Testis (tissue), 5 donors: ENCODE measurements around a stretch of chr6.

DNA sequence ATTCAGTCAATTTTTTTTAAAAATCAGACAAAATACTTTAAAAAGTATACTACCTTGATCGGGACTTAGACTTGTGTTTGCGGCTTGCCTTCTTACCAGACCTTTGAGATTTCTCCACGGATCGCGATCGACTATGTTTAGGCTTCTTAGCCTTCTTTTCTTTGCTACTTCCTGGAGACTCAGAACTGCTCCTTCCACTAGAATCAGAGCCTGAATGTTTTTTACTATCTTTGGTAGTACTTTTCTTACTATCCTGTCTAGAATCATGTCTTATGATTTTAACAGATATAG lies 6.4 kb upstream of the COQ3 start:
- PRO-cap, 3 experiments: no peak in any of the 3 experiments
- RAMPAGE, long total RNA, 2 experiments: no peak in any of the 2 experiments
- RRBS: no CpG with 5 or more reads among the region's 6 CpGs

GRCh38 chr6:99521158-99522249 lies 655 bp downstream of the TSTD3 start:
- PRO-cap, 3 experiments: peak in 3 of 3 experiments; most common plus-strand start chr6:99521431 (in 1); most common minus-strand start chr6:99521697 (in 3)
- RAMPAGE, long total RNA, 2 experiments: start-site peak on the minus strand in 1 of 2 experiments, at chr6:99521917-99521984 at its widest, 16 reads per replicate
- RRBS: no CpG with 5 or more reads among the region's 35 CpGs

- PRO-cap, 3 experiments: peak in 1 of 3 experiments; most common plus-strand start chr6:99602490 (in 1)
- RAMPAGE, long total RNA, 2 experiments: no peak in any of the 2 experiments
- RRBS: no CpG with 5 or more reads among the region's 8 CpGs
Observed at GRCh38 chr6:99602365-99602607, 4.3 kb upstream of the PRDM13 start.

DNA sequence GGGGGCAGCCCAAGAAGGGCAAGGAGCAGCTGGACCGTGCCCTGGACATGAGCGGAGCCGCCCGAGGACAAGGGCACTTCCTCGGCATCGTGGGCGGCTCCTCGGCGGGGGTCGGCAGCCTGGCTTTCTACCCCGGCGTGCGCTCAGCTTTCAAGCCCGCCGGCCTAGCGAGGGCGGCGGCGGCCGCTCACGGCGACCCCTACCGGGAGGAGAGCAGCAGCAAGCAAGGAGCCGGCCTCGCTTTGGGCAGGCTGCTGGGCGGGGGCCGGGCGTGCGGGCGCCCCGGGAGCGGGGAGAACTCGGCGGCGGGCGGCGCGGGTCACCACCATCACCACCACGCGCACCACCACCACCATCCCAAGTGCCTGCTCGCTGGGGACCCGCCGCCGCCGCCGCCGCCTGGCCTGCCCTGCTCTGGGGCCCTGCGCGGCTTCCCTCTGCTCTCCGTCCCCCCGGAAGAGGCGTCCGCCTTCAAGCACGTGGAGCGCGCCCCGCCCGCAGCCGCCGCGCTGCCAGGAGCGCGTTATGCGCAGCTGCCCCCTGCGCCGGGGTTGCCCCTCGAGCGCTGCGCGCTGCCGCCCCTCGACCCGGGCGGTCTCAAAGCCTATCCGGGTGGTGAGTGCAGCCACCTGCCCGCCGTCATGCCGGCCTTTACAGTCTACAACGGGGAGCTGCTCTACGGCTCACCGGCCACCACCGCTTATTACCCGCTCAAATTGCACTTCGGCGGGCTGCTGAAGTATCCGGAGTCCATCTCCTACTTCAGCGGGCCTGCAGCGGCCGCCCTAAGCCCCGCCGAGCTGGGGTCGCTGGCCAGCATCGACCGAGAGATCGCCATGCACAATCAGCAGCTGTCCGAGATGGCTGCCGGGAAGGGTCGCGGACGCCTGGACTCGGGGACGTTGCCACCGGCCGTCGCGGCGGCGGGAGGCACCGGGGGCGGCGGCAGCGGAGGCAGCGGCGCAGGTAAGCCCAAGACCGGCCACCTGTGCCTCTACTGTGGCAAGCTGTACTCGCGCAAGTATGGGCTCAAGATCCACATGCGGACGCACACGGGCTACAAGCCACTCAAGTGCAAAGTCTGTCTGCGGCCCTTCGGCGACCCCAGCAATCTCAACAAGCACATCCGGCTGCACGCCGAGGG lies 7.1 kb downstream of the PRDM13 start:
- PRO-cap, 3 experiments: peak in 2 of 3 experiments; most common plus-strand start position 245 of the sequence (in 1); most common minus-strand start position 127 of the sequence (in 1)
- RAMPAGE, long total RNA, 2 experiments: no peak in any of the 2 experiments
- RRBS: 2% methylated on average over 55 of the region's 126 CpGs

- PRO-cap, 3 experiments: no peak in any of the 3 experiments
- RAMPAGE, long total RNA, 2 experiments: no peak in any of the 2 experiments
- RRBS: no CpG with 5 or more reads among the region's 10 CpGs
Observed at GRCh38 chr6:101117227-101117706, 236.1 kb upstream of the ASCC3 start.

DNA sequence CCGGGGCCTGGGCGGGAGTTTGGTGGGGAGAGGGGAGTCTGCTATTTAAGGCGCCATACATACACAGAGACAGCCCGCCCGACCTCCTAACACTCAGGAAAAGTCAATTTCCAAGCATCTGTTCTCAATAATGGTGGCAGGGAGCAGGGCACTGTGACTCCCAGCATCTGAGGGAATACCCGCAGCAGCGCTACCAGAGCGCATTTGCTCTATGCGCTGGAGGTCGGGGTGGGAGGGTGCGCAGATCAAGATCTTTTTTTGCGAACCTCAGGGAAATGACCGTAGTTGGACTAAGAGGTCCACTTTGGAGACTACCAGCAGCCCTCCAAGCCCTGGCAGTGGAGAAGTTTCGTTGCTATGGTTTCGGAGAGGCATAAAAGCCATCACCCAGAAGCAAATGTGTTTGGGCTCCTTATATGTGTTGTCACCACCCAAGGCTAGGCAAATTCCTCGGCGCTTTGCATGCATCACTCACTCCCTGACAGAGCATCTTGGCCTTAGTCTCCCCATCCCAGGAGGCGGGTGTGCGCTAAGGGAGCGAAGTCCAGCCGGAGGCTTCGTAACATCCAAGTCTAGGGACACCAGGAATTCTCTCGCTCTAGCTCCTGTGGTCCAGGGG lies 481 bp upstream of the GRIK2 start:
- PRO-cap, 3 experiments: no peak in any of the 3 experiments
- RAMPAGE, long total RNA, 2 experiments: no peak in any of the 2 experiments
- RRBS: no CpG with 5 or more reads among the region's 23 CpGs

GRCh38 chr6:101401796-101402445 lies 8.4 kb downstream of the GRIK2 start:
- PRO-cap, 3 experiments: no peak in any of the 3 experiments
- RAMPAGE, long total RNA, 2 experiments: no peak in any of the 2 experiments
- RRBS: no CpG with 5 or more reads among the region's 42 CpGs

GRCh38 chr6:102190691-102191159 lies 797.2 kb downstream of the GRIK2 start:
- PRO-cap, 3 experiments: no peak in any of the 3 experiments
- RAMPAGE, long total RNA, 2 experiments: no peak in any of the 2 experiments
- RRBS: no CpG with 5 or more reads among the region's 3 CpGs

DNA sequence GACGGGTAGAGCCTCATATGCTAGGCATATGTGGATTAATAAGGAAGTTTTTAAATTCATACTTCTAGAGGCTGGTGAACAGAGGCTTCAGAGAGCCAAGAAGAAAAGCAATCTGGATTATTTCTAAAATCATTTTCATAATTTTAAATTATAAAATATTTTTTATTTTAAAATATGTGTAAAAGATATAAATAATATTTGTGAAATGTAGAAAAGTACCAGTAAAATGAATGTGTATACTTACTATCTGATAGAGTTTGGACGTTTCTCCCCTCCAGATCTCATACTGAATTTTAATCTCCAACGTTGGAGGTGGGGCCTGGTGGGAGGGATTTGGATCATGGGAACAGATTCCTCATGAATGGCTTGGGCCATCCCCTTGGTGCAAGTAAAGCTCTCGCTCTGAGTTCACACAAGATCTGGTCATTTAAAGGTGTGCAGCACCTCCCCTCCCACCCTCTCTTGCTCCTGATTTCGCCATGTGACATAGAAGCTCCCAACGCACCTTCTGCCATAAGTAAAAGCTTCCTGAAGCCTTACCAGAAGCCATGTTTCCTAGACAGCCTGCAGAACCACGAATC lies 219.1 kb downstream of the HACE1 start:
- PRO-cap, 3 experiments: no peak in any of the 3 experiments
- RAMPAGE, long total RNA, 2 experiments: no peak in any of the 2 experiments
- RRBS: no CpG with 5 or more reads among the region's 7 CpGs

DNA sequence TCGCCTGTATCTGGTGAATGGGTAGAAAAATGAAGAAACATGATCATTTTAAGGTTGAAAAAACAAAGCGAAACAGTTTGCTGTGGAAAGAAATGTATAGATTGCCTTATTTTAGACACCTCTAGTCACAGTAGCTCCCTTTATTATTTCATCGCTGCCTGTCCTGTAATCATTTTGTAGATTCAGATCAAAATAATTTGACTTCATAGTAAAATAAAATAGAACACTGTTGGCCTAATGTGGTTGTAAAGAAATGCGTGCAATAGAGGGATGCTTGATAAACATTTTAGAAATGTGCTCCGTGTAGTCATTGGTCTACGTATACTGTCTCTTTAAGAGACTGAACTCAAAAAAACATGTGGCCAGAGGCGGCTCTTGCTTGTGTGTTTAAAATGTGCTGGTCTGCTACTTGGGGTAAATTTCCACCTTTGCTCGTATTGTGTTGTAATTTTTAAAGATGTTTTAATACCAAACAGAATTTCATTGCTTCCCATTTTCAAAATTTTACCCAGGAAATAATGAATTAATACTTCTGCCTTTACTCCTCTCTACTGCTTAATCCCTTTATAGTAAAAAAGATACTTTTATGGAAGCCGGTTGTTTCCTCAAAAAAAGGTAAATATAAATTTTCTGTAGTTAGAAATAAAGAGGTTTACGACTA lies 1.8 kb downstream of the LIN28B start:
- PRO-cap, 3 experiments: no peak in any of the 3 experiments
- RAMPAGE, long total RNA, 2 experiments: no peak in any of the 2 experiments
- RRBS: no CpG with 5 or more reads among the region's 10 CpGs

DNA sequence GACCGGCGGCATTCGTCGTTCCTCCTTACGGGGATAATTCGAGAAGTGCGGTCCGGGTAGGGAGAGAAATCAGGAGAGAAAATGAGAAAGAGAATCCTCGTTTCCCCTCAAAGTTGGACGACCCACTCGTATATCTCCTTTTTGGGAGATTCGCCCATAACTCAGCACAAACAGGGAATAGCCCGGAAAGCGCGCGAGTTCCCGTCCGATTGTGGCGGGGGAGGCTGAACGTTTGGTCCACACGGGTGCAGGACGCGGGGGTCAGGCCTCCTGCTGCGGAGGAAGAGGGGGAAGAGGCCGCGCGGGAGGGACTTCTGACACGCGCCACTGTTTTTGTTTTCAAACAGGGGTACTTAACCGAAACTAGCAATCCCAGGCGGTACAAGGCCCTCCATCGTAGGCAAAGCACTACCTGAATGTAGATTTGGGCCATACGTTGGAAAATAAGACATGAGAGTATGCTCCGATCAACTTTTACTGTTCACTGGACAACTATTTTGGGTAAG lies 519 bp upstream of the BVES start:
- PRO-cap, 3 experiments: peak in 1 of 3 experiments; most common plus-strand start position 278 of the sequence (in 1); most common minus-strand start position 234 of the sequence (in 1)
- RAMPAGE, long total RNA, 2 experiments: start-site peak on the plus strand in 1 of 2 experiments, centred at position 371 of the sequence, 21 reads per replicate
- RRBS: no CpG with 5 or more reads among the region's 34 CpGs

DNA sequence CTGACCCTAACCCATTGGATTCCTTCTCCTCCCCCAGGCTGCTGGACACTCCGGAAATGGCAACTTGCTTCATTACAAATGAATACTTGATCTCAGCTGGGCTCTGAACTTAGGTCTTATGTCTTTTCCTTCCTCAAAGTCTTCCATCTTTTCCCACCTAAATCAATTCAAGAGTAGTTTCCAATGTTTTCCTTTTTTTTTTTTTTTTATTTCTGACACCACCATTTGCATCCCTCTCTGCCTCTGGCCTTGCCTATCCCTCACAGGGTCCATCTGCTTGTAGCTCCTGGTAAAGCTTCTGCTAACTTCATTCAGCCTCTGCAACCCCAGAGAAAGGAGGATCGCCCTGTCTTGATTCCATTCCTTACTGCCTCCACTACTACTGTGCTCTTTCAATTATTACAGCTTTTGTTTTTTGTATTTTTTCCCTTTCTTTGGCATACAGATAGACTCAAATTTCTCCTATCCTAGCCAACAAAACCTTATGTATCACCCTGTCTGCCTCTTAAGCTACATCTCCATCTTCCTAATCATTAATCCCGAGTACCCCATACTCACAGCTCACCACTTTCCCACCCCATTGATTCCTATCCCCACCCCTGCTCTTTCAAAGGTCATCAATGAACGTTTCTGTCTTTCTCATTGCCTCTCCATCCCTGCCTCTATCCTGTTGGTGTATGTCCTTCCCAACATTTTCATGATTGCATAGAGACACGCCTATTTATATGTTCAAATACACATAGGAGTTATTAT lies 107.7 kb downstream of the PREP start:
- PRO-cap, 3 experiments: no peak in any of the 3 experiments
- RAMPAGE, long total RNA, 2 experiments: no peak in any of the 2 experiments
- RRBS: 85% methylated on average over 1 of the region's 5 CpGs

DNA sequence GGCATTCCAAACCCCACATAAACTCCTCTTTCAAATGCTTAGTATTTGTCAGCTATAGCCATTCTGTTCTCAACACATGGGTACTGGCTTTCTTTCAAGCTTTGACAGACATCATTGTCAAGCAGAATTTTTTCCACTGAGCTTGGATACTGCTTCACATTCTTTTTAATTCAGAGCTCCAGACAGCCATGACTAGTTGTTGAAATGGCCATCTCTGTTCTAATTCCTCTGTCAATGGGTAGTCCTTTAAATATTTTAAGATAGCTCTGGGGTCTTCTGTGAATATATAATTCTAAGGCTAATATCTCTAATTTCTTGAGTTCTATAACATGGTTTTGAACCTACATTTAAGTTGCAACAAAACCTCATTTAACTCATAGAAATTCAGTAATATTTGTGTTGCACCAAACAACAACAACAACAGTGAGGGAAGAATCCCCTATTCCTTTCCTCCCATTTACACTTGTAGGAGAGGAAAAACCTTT lies 51.3 kb upstream of the PREP start:
- PRO-cap, 3 experiments: no peak in any of the 3 experiments
- RAMPAGE, long total RNA, 2 experiments: no peak in any of the 2 experiments

DNA sequence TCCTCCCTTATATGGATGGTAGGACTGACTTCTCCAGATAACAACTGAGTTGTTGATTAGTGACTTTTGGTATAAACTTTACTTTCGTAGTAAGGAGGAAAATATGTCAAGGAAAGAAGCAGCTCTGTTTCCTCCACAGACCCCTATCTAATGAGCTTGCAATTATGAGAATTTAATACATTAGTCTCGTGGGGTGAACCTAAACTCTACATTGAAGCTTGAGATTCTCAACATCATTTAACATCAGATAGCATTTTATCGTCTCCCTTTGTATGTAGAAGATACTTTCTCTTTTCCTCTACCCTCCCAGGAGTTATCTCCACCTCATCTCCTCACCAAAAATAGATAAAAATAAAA lies 79.9 kb upstream of the PRDM1 start:
- PRO-cap, 3 experiments: no peak in any of the 3 experiments
- RAMPAGE, long total RNA, 2 experiments: no peak in any of the 2 experiments
- RRBS: no CpG with 5 or more reads among the region's 3 CpGs

- PRO-cap, 3 experiments: no peak in any of the 3 experiments
- RAMPAGE, long total RNA, 2 experiments: no peak in any of the 2 experiments
- RRBS: 67% methylated on average over 2 of the region's 8 CpGs
Observed at GRCh38 chr6:106046469-106046911, 39.6 kb upstream of the PRDM1 start.

- PRO-cap, 3 experiments: peak in 1 of 3 experiments; most common plus-strand start chr6:106085540 (in 1)
- RAMPAGE, long total RNA, 2 experiments: no peak in any of the 2 experiments
- RRBS: no CpG with 5 or more reads among the region's 7 CpGs
Observed at GRCh38 chr6:106085009-106085733, 965 bp upstream of the PRDM1 start.

GRCh38 chr6:106104460-106105056 lies 18.4 kb downstream of the PRDM1 start:
- PRO-cap, 3 experiments: no peak in any of the 3 experiments
- RAMPAGE, long total RNA, 2 experiments: no peak in any of the 2 experiments
- RRBS: no CpG with 5 or more reads among the region's 15 CpGs

- PRO-cap, 3 experiments: no peak in any of the 3 experiments
- RAMPAGE, long total RNA, 2 experiments: no peak in any of the 2 experiments
- RRBS: no CpG with 5 or more reads among the region's 13 CpGs
Observed at GRCh38 chr6:106135227-106135598, 49.1 kb downstream of the PRDM1 start.

GRCh38 chr6:106178636-106179628 lies 92.8 kb downstream of the PRDM1 start:
- PRO-cap, 3 experiments: no peak in any of the 3 experiments
- RAMPAGE, long total RNA, 2 experiments: no peak in any of the 2 experiments
- RRBS: no CpG with 5 or more reads among the region's 4 CpGs

GRCh38 chr6:106184683-106184996 lies 98.5 kb downstream of the PRDM1 start:
- PRO-cap, 3 experiments: no peak in any of the 3 experiments
- RAMPAGE, long total RNA, 2 experiments: no peak in any of the 2 experiments
- RRBS: no CpG with 5 or more reads among the region's 2 CpGs